HepG2 (cell line): ENCODE data around the gene CLRN1.

- RRBS, 2 experiments = no CpG with 5 or more reads among the region's 1 CpG
CAGE:
- cytosol, long polyA minus RNA = no peak
- cytosol, long polyA plus RNA = no peak
- long polyA plus RNA = no peak
- nucleus, long polyA minus RNA = no peak
- nucleus, long polyA plus RNA = no peak
These were observed 2.2 kb downstream of the SERP1 start for GRCh38 chr3:150543902-150544724.

DNA sequence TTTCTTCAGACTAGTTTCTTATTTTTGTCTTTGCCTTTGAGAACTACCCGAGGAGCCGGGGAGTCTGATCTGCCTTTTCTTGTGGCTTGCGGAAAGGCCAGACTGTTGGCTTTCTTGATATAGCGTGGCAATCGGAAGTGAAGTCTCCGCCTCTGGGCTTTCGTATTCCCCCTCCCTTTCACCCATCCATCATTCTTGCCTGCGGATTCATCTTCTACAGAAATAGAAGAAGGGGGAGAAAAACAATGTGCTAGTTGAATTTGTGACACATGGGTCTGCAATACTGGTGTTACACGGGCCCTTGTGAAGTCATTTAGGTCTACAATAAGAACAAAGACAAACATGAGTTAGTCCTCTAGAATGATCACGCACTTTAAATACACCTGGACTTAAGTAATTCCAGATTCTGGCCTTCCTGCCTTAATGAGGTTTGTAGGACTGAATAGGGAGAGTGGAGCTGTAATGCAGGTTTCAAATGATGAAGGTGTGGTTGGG, 319 bp downstream of the EIF2A start:
- RRBS, 2 experiments = no CpG with 5 or more reads among the region's 10 CpGs
CAGE:
- cytosol, long polyA minus RNA = no peak
- cytosol, long polyA plus RNA = no peak
- long polyA plus RNA = no peak
- nucleus, long polyA minus RNA = no peak
- nucleus, long polyA plus RNA = no peak

- RRBS, 2 experiments = no CpG with 5 or more reads among the region's 2 CpGs
CAGE:
- cytosol, long polyA minus RNA = no peak
- cytosol, long polyA plus RNA = no peak
- long polyA plus RNA = no peak
- nucleus, long polyA minus RNA = no peak
- nucleus, long polyA plus RNA = no peak
These were observed 3.4 kb upstream of the SELENOT start for GRCh38 chr3:150599661-150600131.

DNA sequence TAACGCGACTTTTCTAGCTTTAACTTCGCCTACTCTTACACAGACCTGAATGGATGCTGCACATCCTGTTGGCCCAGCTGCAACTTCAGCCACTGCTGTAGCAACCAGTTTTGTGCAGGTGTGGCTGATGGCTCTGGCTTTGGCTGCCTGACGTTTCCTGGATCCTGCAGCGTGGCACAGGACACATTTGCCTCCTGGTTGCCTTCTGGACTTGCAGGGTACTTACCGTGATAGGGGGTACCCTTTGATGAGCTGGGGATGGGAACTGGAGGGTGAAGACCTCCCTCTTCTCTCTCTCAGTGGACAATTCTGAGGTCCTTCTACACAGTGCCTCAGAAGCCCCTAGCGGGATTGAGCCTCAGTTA, 20.3 kb upstream of the ERICH6 start:
- RRBS, 2 experiments = no CpG with 5 or more reads among the region's 7 CpGs
CAGE:
- cytosol, long polyA minus RNA = no peak
- cytosol, long polyA plus RNA = no peak
- long polyA plus RNA = no peak
- nucleus, long polyA minus RNA = no peak
- nucleus, long polyA plus RNA = no peak

DNA sequence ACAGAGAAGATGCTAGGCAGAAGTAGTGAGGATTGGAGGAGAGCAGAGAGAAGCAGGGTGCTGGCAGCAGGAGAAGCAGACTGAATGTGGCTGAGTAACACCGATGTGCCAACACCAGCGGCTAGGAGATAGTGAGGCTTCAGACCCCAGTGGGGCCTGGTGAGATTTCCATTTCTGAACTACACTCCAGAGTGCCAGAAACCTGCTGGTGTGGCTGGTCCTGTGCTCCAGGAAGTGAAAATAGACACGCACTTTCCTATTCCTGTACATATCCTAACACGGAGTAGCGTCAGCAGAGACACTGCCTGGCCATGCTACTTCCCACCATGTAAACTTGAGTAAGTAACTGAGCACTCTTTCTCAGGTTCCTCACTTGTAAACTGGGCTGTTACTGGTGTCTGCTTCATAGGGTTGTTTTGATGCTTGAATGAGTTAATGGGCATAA, 22.6 kb upstream of the ERICH6 start:
- RRBS, 2 experiments = no CpG with 5 or more reads among the region's 5 CpGs
CAGE:
- cytosol, long polyA minus RNA = no peak
- cytosol, long polyA plus RNA = no peak
- long polyA plus RNA = no peak
- nucleus, long polyA minus RNA = no peak
- nucleus, long polyA plus RNA = no peak

DNA sequence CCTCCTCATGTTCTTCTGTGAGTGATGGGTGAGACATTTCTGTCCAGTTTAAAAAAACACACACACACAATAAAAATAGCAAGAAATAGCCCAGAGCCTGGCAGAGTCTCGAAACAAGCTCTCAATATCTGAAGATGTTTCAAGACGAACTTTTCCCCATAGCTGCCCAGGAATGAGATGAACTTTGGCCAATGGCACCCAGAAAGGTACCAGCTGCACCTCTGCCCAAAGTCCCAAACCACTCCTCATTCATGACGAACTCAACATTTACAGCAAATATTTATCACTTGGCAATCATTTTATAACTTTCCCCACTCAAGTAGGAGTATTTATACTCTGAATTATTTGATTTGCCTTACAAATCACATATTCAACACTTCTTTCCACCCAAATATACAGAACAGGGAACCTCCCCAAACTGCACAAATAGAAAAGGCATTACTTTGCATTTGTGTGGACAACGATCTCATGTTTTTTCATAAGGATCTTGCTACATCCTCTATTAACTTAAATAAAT, 18.3 kb downstream of the SIAH2 start:
- RRBS, 2 experiments = no CpG with 5 or more reads among the region's 4 CpGs
CAGE:
- cytosol, long polyA minus RNA = no peak
- cytosol, long polyA plus RNA = no peak
- long polyA plus RNA = no peak
- nucleus, long polyA minus RNA = no peak
- nucleus, long polyA plus RNA = no peak

- RRBS, 2 experiments = no CpG with 5 or more reads among the region's 10 CpGs
CAGE:
- cytosol, long polyA minus RNA = no peak
- cytosol, long polyA plus RNA = no peak
- long polyA plus RNA = no peak
- nucleus, long polyA minus RNA = no peak
- nucleus, long polyA plus RNA = no peak
These were observed 16.3 kb downstream of the SIAH2 start for GRCh38 chr3:150746464-150747245.

GRCh38 chr3:150972354-150972804, at the start of gene CLRN1:
TSS of gene CLRN1 (minus strand) at chr3:150972727.
- RRBS, 2 experiments = no CpG with 5 or more reads among the region's 13 CpGs
CAGE:
- cytosol, long polyA minus RNA = no peak
- cytosol, long polyA plus RNA = no peak
- long polyA plus RNA = no peak
- nucleus, long polyA minus RNA = no peak
- nucleus, long polyA plus RNA = no peak

GRCh38 chr3:151300380-151300736, 16.3 kb downstream of the GPR87 start:
- RRBS, 2 experiments = no CpG with 5 or more reads among the region's 1 CpG
CAGE:
- cytosol, long polyA minus RNA = no peak
- cytosol, long polyA plus RNA = no peak
- long polyA plus RNA = no peak
- nucleus, long polyA minus RNA = no peak
- nucleus, long polyA plus RNA = no peak

GRCh38 chr3:151927944-151928423, 54.5 kb downstream of the SUCNR1 start:
- RRBS, 2 experiments = no CpG with 5 or more reads among the region's 43 CpGs
CAGE:
- cytosol, long polyA minus RNA = no peak
- cytosol, long polyA plus RNA = no peak
- long polyA plus RNA = no peak
- nucleus, long polyA minus RNA = no peak
- nucleus, long polyA plus RNA = no peak

DNA sequence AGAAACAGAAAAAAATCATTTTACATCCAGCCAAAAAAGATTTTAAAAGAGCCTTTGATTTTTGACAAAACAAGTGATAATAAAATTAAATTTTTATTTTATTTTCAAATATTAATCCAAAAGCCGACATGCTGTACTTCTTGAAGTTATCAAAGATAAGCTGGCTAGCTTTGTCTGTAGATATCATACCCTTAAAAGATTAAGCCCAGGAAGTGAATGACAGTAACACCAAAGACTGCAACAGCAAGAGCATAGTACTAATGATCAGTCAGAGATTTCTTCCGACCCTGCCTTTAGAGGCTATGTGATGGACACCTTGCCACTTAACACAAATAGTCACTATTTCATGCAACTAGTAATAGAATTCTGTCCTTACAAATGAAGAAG, 9.3 kb upstream of the MBNL1 start:
- RRBS, 2 experiments = no CpG with 5 or more reads among the region's 2 CpGs
CAGE:
- cytosol, long polyA minus RNA = no peak
- cytosol, long polyA plus RNA = no peak
- long polyA plus RNA = no peak
- nucleus, long polyA minus RNA = no peak
- nucleus, long polyA plus RNA = no peak

DNA sequence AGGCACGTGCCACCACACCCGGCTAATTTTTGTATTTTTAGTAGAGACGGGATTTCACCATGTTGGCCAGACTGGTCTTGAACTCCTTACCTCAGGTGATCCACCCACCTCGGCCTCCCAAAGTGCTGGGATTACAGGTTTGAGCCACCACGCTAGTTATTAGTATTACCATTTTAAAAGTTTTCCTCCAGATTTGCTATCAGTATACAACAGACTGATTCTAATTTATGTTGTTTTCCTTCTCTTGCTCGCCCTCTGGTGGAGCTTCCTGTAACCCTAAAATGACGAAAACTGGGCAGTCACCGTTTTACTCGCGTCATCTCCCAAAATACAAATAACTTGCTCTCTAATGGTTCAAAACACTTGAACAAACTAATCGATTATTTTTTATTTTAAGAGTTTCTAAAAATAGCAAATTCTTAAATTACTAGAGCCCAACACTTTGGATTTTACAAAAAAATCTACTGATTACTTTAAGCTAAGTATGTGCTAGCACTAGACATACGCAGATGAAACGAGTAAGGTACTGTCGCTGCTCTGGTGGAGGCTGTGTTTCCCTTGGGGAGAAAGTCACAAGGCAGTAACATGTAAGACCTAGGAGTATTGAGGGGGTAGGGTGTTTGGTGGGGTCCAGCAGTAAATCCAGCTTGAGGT, 203.3 kb downstream of the MBNL1 start:
- RRBS, 2 experiments = no CpG with 5 or more reads among the region's 14 CpGs
CAGE:
- cytosol, long polyA minus RNA = no peak
- cytosol, long polyA plus RNA = no peak
- long polyA plus RNA = no peak
- nucleus, long polyA minus RNA = no peak
- nucleus, long polyA plus RNA = no peak

- RRBS, 2 experiments = no CpG with 5 or more reads among the region's 2 CpGs
CAGE:
- cytosol, long polyA minus RNA = no peak
- cytosol, long polyA plus RNA = no peak
- long polyA plus RNA = no peak
- nucleus, long polyA minus RNA = no peak
- nucleus, long polyA plus RNA = no peak
These were observed 2.1 kb downstream of the RAP2B start for GRCh38 chr3:153164177-153164443.

DNA sequence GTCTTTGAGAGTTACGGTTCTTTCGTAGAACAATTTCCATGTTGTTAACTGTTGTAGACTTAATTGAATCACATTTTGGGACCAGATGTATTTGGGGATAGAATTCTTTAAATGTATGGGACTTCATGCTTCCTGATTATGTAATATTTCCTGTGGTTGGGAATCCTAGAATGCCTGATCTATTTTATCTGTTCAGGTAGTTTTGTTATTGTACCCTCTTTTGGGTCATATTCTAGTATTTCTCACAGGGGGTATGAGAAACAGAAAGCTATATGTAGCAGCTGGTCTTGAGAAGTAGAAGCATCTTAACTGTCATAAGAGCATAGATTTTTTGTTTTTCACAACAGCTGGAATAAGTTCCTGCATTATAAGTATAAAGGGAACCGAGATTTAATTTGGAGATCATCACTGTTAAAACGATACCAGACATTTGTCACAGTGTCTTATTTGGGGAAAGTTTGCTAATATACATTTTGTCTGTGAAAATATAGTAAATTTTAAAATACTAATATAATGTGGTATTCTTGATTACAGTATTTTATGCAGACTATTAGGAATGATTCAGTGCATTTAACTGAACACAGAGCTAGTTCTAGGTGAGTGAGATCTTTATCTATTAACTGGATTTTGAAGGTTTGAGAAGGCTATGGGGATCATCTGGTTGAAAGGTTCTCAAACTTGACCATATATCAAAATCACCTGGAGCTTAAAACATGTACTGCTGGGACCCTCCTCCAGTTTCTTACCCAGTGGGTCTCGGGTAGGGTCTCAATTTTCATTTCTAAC, 4.8 kb downstream of the RAP2B start:
- RRBS, 2 experiments = no CpG with 5 or more reads among the region's 5 CpGs
CAGE:
- cytosol, long polyA minus RNA = no peak
- cytosol, long polyA plus RNA = no peak
- long polyA plus RNA = no peak
- nucleus, long polyA minus RNA = no peak
- nucleus, long polyA plus RNA = no peak

DNA sequence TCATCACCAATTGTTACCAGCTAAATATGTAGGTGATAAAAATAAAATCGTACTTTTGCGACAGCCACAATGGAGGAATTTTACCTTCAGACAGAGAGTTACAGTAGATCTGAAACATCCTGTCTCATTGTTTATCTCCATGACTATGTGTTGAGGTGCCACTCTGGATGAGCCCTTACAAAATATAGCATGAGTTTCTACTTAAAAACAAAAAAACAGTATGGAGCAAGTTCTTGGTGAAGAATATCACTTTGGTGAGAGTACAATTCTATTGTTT, 462.6 kb downstream of the RAP2B start:
- RRBS, 2 experiments = no CpG with 5 or more reads among the region's 2 CpGs
CAGE:
- cytosol, long polyA minus RNA = no peak
- cytosol, long polyA plus RNA = no peak
- long polyA plus RNA = no peak
- nucleus, long polyA minus RNA = no peak
- nucleus, long polyA plus RNA = no peak

DNA sequence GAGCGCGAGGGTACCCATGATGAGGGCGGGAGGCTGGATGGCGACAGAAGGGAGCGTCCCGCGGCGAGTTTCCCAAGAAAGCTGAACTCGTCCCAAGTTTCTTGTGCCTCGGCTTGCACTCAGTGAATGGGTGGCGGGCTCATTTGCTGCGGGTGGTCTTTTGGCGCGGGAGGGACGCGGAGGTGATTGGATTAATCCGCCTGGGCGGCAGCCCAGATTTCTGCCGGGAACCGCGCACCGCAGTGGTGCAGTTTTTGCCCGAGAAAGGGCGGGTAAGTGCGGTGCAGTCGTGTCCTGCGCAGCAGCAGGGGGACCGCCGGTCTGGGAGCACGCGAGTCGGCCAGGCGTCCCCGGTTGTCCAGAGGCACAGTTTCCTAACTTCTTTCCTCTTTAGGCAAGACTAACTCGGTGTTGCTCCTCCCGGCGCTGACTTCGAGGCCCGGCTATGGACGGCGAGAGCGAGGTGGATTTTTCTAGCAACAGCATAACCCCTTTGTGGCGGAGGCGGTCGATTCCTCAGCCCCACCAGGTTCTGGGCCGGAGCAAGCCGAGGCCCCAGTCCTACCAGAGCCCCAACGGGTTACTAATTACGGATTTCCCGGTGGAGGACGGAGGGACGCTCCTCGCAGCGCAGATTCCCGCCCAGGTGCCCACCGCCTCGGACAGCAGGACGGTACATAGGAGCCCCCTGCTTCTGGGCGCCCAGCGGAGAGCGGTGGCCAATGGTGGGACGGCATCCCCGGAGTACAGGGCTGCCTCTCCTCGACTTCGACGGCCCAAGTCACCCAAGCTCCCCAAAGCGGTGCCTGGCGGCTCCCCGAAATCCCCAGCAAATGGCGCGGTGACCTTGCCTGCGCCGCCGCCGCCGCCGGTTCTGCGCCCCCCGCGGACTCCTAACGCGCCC, 610 bp downstream of the ARHGEF26 start:
- RRBS, 2 experiments = 4 to 8% methylated on average over 25 to 26 of the region's 82 CpGs
CAGE:
- cytosol, long polyA minus RNA = no peak
- cytosol, long polyA plus RNA = no peak
- long polyA plus RNA = no peak
- nucleus, long polyA minus RNA = no peak
- nucleus, long polyA plus RNA = no peak

- RRBS, 2 experiments = no CpG with 5 or more reads among the region's 2 CpGs
CAGE:
- cytosol, long polyA minus RNA = no peak
- cytosol, long polyA plus RNA = no peak
- long polyA plus RNA = no peak
- nucleus, long polyA minus RNA = no peak
- nucleus, long polyA plus RNA = no peak
These were observed 23.2 kb downstream of the ARHGEF26 start for GRCh38 chr3:154144377-154144852.

DNA sequence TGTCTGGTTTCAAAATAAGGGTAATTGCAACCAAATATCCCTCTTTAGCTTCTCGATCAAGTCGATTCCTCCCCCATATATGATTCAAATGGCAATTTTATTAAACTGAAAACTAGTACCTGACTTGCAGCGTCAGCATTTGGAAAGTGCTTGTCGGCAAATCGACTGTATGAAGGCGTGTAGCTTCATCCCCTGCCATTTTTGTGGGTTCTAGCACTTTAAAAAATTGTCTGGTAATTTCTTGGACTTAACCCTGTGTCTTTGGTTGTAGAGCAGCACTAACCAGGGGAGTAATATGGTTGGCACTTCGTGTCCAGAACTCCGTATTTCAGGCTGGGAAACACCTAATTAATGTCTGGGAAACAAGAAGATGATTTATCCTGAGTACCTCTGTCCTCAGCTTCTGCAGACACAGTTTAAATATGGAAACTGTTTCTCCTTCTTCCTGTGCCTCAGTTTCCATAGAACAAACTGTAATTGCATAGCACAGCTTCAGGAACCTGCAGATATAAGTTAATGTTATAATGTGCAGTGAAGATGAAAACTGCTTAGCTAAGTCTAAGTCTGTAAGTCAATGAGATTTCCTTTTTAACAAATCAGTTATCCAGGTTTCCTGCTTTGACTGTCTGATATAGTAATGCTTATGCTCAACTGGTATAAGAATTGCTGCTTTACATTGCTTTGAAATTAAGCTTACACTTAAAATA, 731 bp downstream of the MME start:
- RRBS, 2 experiments = no CpG with 5 or more reads among the region's 8 CpGs
CAGE:
- cytosol, long polyA minus RNA = no peak
- cytosol, long polyA plus RNA = no peak
- long polyA plus RNA = no peak
- nucleus, long polyA minus RNA = no peak
- nucleus, long polyA plus RNA = no peak

- RRBS, 2 experiments = no CpG with 5 or more reads among the region's 2 CpGs
CAGE:
- cytosol, long polyA minus RNA = no peak
- cytosol, long polyA plus RNA = no peak
- long polyA plus RNA = no peak
- nucleus, long polyA minus RNA = no peak
- nucleus, long polyA plus RNA = no peak
These were observed 99.6 kb downstream of the STRIT1 start for GRCh38 chr3:155193860-155194217.

GRCh38 chr3:155646587-155647305, 98.1 kb downstream of the PLCH1 start:
- RRBS, 2 experiments = no CpG with 5 or more reads among the region's 4 CpGs
CAGE:
- cytosol, long polyA minus RNA = no peak
- cytosol, long polyA plus RNA = no peak
- long polyA plus RNA = no peak
- nucleus, long polyA minus RNA = no peak
- nucleus, long polyA plus RNA = no peak